ENCODE measurements around a stretch of chr13.

DNA sequence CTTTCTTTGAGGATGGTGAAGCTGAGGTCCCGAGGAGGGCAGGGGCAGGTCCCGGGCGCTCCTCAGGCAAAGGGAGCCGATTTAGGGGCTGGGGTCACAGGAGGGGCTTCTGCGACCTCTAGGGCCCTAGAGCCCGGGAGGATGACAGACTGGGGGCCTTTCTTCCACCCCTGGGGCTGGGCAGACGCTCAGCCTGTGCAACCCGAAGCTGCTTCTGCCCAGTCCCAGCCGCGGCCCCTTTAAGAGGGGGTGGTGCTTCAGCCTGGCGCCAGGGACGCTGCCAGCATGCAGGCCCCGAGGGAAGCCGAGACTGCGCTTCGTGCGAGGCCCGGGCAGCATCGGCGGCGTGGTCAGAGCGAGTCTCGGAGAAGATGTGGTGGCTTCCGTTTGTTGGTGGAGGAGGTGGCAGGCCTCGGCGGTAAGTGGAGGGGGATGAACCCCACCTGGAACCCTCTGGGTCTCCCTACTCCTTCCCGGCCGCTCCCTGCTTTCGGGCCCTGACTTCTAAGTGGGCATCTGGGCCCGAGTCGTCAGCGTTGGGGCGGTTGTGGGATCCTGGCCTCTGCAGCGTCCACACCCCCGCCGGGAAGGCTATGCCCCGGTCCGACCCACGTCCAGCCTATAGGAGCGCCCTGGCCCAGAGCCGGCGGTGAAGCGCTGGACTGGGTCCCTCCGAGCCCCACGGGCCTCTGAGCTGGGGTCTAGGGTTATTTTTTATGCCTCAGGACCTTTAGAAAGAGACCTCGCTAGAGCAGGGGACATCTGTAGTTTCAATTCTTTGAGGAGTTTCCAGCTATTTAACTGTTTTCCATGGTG lies 986.4 kb downstream of the TUBA3C start:
- RRBS, result no CpG with 5 or more reads among the region's 46 CpGs

GRCh38 chr13:18609402-18609637 lies 572.3 kb downstream of the TUBA3C start:
- RRBS, result no CpG with 5 or more reads among the region's 29 CpGs

- RRBS, result no CpG with 5 or more reads among the region's 5 CpGs
Measured at GRCh38 chr13:20247367-20247566, 15.1 kb upstream of the GJB6 start.

DNA sequence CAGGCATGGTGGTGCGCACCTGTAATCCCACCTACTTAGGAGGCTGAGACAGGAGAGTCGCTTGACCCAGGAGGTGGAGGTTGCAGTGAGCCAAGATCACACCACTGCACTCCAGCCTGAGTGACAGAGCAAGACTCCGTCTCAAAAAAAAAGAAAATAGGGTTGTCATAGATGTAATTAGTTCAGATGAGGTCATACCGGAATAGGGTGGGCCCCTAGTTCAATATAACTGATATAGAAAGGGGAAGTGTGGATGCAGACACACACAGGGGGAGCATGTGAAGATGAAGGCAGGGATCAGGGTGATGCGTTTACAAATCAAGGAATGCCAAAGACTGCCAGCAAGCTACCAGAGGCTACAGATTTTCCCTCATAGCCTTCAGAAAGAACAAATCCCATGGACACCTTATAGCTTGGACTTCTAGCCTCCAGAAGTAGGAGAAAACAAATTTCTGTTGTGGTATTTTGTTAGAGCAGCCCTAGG lies 24.3 kb upstream of the EEF1AKMT1 start:
- RRBS, result no CpG with 5 or more reads among the region's 5 CpGs

GRCh38 chr13:20997616-20998148 lies 63.7 kb downstream of the LATS2 start:
- RRBS, result no CpG with 5 or more reads among the region's 9 CpGs

GRCh38 chr13:21033937-21034745 lies 27.2 kb downstream of the LATS2 start:
- RRBS, result 100% methylated on average over 1 of the region's 15 CpGs

DNA sequence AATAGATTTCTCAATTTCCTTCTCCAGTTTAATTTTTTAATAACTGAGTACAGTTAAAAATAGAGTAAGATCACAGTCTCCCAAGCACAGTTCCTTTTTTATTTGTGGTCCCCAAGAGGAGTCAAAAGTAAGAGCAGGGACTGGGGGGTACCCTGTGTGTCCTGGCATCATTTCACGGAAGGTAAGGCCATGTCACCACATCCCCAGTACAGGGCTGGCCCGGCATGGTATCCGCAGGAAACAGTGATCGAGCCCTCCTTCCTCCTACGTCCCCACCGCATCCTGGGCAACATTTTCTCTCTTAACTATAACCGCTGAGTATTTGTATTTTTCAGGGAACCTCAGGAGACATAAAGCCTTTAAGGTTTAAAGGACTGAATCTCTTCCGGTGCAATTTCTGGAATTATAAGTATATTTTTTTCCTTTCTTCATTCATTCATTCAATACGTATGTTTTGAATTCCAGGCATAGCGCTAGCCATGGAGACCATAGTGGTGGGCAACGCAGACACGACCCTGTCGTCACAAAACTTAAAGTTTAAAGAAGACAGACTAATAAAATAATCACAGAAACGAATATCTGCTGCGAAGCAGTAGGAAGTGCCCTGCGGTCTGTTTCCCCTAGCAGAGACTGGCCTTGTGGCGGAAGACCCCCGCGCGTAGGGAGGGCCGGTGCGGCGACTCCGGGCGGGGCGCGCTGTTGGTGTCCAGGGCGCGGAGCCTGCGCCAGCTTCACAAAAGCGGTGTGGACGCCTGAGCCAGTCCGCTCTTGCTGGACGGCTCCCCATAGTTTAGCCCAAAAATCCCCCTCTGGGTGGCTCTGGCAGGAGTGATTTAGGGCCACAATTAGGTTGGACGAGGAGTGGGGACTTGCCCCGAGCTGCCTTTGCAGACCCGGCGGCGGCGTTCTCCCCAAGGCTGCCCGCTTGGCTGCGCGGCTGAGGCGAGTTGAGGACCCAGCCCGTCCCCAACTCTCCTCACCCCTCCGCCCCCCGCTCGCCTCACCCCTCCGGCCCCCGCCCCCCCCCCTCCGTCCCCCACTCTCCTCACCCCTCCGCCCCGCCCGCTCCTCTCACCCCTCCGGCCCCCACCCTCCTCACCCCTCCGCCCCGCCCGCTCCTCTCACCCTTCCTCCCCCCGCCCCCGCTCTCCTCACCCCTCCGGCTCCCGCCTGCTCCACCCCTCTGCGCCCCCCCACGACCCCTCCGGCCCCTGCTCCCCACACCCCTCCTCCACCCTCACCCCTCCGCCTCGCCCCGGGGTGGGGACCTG lies 14.0 kb upstream of the LATS2 start:
- RRBS, result 5% methylated on average over 14 of the region's 68 CpGs

GRCh38 chr13:21104377-21104704 lies 35.6 kb upstream of the SAP18 start:
- RRBS, result no CpG with 5 or more reads among the region's 18 CpGs

DNA sequence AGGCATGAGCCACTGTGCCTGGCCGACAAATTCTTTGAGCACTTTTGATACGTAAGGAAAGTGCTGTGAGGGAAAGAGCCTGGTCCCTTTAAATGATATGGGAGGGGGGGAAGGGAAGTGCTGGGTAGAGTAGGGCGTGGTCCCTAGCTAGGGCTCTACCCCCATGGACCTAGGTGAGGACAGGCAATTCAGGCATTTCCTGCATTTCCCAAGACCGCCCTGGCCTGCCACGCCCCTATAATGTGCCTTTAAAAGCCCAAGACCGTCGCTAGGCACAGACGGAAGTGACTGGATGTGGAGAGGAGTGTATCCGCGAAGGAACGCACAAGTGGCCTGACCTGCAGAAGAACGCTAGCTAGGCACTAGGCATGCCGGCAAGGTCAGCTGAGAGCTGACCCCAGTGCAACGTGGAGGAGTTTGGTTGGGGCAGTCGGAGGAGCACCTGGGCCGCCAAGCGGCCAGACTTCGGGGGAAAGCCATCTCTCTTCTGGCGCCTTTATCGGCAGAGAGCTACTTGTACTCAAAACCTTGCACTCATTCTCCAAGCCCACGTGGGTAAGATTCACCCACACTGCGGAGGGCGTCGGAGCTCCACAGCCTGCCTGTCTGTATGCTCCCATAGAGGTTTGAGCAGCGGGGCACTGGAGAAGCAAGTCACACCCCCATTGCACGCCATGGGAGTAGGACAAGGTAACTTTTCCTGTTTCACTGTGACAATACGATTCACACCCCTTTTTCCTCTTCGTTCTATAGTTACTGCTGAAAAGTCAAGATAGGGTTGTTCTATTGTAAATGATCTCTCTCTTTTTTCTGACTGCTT lies 370.0 kb downstream of the FGF9 start:
- RRBS, result no CpG with 5 or more reads among the region's 28 CpGs

- RRBS, result no CpG with 5 or more reads among the region's 7 CpGs
Measured at GRCh38 chr13:22218557-22219215, 547.8 kb downstream of the FGF9 start.

GRCh38 chr13:22813512-22814725 lies 366.9 kb upstream of the SGCG start:
- RRBS, result no CpG with 5 or more reads among the region's 26 CpGs

GRCh38 chr13:23392845-23393304 lies 40.6 kb downstream of the SACS start:
- RRBS, result no CpG with 5 or more reads among the region's 5 CpGs

DNA sequence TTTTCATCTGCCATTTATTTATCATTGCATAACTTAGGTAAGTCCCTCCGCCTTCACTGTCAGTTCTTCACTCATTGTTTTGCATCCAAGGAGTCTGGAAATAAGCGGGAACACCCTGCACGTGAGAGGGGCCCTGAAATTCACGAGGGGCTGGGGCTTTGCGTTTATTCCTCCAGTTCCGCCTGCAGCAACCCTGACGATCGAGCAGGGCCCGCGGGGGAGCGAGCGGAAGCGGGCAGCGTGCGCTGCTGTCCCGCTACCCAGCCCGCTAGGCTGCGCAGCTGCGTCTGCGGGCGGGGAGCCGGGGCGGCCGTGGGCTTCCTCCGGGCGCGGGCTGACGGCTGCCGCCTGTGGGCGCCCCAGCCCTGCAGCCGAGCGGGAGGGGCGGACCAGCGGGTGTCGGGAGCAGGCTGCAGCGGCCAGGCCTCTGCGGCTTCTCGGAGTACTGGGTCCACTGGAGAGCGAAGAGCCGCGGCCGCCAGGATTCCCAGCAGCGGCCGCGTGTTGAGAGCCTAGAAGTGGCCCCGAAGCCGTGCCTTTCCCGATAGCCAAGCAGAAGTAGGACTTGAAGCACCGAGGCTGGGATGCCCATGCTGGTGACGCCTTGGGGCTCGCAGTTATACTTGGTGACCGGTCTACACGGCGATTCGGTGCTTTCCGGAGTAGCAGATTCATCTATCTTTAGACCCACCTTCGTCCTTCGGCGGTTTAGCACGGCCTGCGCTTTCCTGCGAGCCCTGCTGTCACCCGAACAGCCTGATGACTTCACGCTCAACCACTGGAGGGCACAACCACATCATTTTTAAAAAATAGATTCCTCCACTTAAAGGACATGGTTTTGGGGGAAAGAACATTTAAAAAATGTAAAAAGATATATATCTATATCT lies 32.9 kb upstream of the SACS start:
- RRBS, result no CpG with 5 or more reads among the region's 64 CpGs

DNA sequence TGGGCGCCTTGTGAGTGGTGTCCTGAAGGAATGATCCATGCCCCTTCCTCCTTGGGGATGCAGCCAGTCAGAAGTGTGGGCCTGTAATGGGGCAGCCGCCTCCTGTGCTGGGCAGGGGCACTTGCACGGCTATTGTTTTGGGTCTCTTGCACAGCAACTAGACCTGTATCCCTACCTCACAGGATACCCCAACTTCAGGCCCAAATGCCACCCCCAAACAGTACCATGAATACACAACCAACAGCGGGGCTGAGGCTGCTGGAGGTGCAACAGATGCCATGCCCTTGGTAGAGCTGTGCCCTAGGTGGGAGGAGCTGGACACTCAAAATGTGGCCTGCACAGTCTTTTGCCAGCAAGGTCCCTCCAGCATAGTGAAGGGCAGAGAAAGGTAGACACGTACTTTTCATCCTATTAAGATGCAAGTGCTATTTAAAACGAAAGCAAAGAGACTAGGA lies 126.6 kb downstream of the MIPEP start:
- RRBS, result no CpG with 5 or more reads among the region's 6 CpGs

- RRBS, result no CpG with 5 or more reads among the region's 5 CpGs
Measured at GRCh38 chr13:23965227-23965786, 76.1 kb upstream of the MIPEP start.

GRCh38 chr13:23966646-23966869 lies 77.4 kb upstream of the MIPEP start:
- RRBS, result no CpG with 5 or more reads among the region's 2 CpGs

- RRBS, result no CpG with 5 or more reads among the region's 3 CpGs
Measured at GRCh38 chr13:23995743-23996060, 106.5 kb upstream of the MIPEP start.

GRCh38 chr13:24053343-24054055 lies 107.0 kb upstream of the SPATA13 start:
- RRBS, result no CpG with 5 or more reads among the region's 11 CpGs

DNA sequence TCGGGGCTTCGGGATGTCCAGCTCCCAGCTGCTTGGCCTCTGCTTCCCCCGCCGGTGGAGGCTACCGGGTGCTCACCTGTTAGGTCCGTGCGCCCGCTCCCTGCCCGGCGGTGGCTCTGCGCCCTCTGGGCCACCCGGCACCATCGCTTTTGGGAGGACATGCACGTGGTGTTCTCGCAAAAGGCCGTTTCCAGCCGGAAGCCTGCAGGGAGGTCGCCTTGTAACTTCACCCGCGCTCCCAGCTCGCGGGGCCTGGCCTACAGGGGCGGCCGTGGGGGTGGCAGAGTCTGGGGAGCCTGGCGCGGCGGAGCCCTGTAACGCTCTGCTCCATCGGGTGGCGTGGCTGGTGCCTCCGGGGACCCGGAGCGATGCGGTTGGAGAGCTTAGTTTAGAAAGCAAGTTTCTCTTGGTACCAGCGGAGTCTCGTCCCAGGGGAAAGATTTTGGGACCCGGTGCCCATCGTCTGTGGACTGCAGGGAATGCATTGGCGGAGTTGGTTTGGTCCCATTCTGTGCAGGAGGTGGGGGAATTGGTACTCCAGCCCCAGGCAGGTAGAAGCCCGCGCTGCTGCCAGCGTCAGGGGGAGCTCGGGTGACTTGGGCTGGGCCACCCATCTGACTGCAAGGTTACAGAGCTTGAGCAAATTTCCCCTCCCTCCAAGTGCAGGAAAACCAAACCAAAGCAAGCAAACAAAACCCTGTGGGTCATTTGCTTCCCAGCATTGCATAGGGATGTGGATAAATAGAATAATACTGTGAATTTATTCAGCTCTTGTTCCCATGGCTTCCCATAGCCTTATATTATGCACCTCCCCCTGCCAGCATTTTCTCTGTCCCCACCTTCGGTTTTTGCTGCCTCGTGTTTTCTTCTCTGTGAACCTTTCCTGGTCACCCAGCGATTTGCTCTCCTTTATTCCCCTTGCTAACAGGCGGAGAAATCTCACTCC lies 780 bp downstream of the SPATA13 start:
- RRBS, result under 1% methylated on average over 16 of the region's 47 CpGs